Vermiform appendix (tissue), 1 donor: ENCODE measurements around a stretch of chr13.

DNA sequence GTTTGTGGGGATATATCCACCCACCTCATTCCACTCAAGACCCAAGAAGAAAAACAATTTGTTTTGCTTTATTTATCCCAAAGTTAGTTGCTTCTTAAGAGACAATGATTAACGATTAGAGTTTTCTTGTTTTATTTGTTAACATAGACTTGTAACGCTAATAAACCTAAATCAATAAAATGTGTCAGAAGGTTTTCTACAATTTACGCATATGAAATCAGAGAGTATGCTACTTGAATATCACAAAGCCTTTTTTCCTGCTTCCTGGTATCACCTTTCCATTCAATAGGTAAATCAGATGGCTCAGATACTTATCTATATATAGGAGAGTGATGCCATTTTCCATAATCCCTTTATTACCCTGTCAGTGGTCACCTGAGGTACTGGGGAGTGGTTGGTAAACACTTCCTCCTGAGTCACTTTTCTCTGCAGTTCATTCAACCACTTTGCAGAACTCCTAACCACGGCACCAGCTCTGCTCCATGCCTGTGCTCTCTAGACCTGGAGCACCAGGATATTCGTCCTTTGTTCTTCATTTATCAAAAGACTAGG is 748.3 kb upstream of the KLHL1 start:
- PRO-cap: unidirectional peak, plus-strand start at position 444 of the sequence

DNA sequence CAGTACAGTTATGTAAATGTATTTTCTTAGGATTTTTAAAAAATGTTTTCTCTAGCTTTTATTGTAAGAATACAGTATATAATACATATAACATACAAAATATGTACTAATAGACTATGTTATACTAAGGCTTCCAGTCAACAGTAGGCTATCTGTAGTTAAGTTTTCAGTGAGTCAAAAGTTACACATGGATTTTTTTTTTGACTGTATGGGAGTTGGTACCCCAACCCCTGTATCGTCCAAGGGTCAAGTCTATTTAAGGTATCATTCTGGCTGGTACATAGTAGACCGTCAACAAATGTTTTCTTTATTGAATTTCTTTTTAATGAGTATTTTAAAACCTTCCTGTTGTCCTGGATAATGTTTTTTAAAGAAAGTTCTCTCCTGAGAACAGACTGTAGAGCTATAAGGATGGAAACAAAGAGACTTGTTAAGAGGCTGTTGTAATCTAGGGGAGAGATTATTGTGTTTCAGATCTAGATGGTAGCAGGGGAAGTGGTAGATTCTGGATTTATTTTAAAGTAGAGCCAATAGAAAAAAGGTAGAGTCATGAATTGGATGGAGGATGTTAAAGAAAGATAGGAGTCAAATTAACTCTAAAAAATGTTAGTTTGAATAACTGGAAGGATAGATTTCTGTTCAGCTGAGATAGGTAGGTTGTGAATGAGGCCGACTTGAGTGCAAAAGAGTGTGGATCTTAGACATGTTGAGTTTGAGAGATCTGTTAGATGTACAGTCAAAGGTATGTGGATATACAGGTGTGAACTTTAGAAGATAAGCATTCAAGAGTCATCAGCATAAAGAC is 20.2 kb downstream of the PIBF1 start:
- PRO-cap: no peak

GRCh38 chr13:72980022-72980400 is 78.8 kb upstream of the KLF5 start:
- PRO-cap: no peak

- PRO-cap: no peak
Observed at GRCh38 chr13:73059977-73060825, 1.4 kb downstream of the KLF5 start.

DNA sequence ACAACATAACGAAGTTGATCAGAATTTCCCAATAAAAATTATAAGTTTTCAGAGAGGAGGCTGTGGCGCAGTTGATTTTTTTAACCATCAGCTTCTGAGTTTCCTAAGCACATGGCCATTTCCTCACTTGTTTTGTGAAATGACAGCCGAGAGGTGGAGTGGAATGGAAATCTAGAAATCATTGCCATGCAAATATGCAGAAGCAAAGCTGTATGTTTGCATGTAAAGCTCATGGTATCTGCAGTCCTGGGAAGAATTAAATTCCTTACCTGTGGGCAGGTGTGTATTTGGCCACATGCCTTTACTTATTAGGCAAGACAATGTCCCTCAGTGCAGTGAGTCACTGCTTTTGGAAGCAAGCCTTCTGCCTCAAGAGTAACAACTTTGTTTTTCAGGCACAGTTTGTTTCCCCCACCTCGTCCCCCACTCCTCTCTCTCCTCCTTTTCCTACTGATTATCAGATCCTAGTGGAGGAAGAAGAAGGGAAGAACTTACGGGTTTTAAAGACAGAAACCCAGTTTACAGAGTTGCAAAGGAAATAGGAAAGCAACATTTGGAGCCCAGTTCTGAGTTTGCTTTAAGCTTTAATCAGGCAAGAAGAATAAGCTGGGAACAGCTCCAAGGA is 189.9 kb downstream of the KLF5 start:
- PRO-cap: no peak

GRCh38 chr13:74168402-74168838 is 1109.6 kb downstream of the KLF5 start:
- PRO-cap: no peak

DNA sequence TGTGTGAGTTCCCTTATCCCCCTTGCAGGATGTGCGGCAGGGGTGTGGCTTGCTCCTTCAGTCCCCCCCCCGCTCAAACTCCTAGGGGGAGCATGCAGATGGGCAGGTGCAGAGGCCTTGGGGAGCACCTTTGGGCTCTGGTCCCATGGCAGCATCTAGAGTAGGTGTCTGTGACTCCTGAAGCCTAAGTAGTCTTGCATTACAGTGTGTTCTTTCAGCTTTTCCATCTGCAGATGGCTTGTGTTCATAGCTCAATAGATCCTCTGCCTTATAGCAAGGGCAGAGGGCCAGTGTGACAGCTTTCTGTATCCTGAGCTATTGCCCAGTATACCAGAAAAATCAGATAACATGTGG is 575.6 kb downstream of the TBC1D4 start:
- PRO-cap: no peak

DNA sequence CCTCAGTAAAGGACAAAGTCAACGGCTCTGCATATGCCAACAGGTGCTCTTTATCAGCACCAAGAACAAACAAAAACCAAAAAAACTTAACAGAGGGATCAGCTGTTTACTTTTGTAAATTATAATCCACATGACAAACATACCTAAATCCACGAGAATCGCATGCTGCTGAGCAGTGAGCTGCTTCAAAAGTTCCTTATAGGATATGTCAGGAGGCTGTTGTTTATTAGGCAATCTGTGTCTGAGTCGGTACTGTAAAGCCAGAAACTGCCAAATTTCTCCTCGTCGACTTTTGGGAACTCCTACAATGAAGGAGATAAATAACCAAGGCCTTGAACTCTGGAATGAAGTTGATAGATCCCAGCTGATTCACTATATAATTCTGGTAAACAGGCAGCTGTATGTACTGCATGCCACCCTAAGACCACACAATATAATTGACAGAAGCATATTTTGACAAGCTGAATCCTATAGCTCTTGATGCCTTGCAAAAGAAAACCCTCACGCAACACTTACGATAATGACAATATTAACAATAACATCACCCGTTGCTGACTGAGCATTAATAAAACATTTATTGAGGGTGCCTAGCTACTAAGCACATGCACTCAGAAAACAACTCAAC is 179.8 kb downstream of the TBC1D4 start:
- PRO-cap: no peak

DNA sequence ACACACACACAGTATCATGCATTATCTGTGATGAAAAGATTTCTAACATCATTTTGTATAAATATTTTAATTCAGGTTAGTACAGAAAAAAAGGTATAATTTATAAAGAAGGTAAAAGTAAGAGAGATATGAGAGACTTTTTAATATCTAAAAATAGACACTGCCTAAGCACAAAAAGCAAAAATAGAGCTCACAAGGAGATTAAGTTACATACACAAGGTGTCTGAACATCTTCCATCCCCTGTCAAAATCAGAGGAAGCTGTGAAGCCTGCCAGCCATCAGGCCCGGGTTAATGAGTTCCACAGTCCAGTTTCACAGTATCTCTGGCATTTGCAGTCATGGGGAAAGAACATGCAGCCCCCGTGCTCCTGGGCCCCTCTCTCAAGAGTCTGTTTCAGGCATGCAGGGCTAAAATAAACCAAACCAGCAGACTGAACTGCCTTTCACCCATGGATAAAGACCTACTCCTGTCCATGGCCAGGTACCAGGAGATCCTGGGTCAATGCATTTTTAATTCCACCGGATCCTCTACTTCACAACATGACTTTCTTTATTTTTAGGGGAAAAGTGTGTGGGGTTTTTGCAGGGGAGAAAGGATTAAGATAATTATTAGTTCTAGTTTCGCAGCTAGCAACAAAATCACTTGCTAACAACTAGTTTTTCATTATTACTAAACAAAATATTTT is 79.1 kb downstream of the TBC1D4 start:
- PRO-cap: no peak

- PRO-cap: no peak
Observed at GRCh38 chr13:75405893-75406371, 76.0 kb downstream of the TBC1D4 start.

DNA sequence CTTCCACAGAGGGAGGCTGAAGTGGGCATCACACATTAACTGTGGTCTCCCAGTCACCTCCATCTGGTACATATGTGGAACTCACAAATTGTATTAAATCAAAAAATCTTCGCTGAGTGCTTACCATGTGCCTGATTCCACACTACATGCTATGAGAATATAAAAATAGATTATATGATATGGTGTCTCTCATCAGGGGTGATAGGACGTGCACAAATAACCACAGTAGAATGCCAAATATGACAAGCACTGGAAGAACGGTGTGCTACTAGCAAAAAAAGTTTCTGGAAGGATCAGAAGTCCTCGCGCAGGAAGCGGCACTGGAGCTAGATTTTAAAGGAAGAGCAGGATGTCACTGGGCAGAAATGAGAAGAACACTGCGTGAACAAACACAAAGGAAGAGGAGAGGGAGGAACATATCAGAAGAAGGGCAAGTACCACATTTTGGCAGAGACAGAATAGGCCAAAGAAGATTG is 62.3 kb downstream of the TBC1D4 start:
- PRO-cap: no peak

DNA sequence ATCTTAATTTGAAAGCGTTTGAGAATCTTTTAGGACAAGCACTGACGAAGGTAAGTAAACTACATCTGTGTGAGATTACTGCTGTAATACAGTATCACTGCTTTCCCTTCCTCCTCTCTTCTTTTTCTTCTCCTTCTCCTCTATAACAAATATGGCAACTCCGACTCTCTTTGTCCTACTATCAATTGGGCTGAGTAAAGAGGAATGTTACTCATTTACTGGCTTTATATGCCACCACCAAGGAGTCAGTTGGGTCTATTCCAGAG is 160.5 kb downstream of the LMO7 start:
- PRO-cap: no peak

DNA sequence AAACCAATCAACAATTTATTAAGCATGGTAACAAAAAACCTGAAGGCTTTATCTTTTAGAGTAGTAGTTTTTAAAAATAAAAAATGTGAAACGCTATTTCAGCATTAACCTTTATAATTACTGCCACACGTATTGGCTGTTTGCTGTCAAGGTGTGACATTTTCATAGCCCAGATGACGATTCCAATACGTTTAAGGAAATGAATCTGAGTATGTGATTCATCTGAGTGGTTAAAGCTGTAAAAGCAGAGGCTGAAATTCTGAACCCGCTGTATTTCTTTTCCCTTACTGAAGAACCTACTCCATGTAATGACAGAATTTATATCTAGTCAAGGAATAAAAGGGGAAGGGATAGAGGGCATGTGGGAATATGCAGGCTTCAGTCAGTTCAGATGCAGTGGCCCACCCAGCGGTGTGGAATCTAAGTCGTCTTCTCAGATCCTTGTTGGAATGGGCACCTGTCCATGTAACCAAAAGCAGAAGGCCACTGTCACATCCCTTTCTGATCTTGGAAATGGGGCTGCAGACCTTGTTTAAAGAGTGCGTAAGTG is 166.1 kb downstream of the LMO7 start:
- PRO-cap: unidirectional peak, plus-strand start at position 221 of the sequence

DNA sequence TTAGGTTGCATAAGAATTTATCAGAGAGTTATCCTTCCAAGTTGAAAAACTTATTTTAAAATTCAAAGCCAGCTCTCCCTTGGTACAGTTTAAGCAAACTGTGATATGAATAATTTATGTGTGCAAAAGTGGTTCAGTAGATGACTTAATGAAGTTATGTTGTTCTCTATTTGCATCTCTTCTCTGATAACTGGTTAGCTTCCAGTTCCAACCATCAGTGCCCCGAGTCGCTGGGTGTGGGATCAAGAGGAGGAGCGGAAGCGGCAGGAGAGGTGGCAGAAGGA is 204.0 kb downstream of the LMO7 start:
- PRO-cap: no peak

GRCh38 chr13:76798112-76798338 is 88.2 kb downstream of the KCTD12 start:
- PRO-cap: no peak

- PRO-cap: no peak
Observed at GRCh38 chr13:76884029-76884256, 2.3 kb downstream of the KCTD12 start.

- PRO-cap: no peak
Observed at GRCh38 chr13:76885004-76885751, 1.0 kb downstream of the KCTD12 start.

DNA sequence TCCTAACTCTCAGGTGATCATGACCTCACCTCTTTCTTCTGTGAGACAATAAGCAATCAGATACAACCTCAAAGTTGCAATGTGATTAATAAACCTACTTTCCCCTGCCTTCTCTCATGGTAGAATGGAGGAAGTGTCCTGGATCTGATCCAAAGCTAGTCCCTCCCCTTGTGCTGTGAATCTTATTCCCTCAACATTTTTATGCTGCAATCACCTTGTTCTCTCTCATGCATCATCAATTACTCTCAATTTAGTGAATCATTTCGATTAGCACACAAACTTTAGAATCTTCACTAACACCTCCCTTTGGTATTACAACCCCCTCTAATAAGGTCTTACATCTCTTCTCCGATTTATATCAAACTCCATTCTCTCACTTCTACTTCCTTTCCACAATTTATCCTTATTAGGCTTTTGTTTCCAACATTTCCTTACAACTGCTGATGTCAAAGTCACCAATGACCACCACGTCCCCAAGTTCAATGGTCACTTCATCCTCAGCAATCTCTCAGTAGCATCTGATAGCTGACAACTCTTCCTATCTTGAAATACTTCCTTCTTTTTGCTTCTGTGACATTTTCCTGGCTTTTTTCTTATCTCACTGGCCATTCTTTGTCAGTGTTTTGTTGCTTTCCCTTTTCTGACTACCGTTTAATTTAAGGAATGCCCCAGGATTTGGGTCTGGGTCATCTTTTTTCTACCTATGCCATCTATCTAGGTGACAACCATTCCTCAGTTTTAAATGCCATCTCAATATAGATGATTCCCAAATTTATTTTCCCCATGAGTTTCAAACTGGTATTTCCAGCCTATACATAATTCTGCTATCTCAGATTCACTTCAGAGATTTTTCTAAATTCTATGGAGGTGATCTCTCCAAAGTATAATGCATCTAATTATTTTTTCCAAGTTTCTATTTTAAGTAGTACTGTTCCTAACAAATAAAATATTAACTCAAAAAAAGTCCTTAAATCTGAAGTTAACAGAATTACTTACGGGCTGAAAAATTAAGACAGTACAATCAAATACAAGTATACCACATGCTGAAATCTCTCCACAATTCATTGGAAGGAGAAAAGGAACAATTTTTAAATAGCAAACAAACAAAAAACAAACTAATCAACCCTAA is 118.2 kb upstream of the FBXL3 start:
- PRO-cap: no peak

GRCh38 chr13:77149643-77150390 is 122.9 kb upstream of the FBXL3 start:
- PRO-cap: no peak

GRCh38 chr13:77176358-77177027 is 149.5 kb upstream of the FBXL3 start:
- PRO-cap: no peak